ENCODE measurements around a stretch of chr1.

- PRO-cap = no peak
- RAMPAGE, long total RNA, 4 experiments = no peak in any of the 4 experiments
These were observed 433 bp downstream of the H3-3A start for GRCh38 chr1:226062919-226063379.

GRCh38 chr1:226309603-226310449, 862 bp upstream of the LIN9 start:
- PRO-cap = no peak
- RAMPAGE, long total RNA, 4 experiments = no peak in any of the 4 experiments

DNA sequence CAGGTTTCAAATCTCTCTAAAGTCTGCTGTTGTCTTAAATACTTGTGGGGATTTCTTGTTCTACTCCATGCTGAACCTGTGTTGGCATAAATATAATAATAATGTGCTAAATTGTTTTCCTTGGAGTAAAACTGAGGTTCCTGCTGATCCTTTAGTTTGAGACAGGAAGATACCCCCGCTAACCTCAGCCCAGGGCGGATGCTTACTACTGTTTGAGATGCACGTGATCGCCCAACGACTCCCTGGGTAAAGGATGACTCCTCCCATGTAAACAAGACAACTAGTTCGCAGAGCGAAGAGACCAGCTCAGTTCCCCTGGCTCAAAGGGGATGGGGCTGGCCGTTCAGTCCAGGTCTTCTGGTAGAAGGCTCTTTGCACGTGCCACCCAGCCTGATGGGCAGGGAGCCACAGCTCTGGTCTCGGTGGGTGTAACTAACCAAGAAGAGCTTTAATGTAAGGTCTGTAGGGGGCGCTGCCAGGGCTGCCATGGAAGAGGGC, 49.3 kb upstream of the PARP1 start:
- PRO-cap = no peak
- RAMPAGE, long total RNA, 4 experiments = no peak in any of the 4 experiments

DNA sequence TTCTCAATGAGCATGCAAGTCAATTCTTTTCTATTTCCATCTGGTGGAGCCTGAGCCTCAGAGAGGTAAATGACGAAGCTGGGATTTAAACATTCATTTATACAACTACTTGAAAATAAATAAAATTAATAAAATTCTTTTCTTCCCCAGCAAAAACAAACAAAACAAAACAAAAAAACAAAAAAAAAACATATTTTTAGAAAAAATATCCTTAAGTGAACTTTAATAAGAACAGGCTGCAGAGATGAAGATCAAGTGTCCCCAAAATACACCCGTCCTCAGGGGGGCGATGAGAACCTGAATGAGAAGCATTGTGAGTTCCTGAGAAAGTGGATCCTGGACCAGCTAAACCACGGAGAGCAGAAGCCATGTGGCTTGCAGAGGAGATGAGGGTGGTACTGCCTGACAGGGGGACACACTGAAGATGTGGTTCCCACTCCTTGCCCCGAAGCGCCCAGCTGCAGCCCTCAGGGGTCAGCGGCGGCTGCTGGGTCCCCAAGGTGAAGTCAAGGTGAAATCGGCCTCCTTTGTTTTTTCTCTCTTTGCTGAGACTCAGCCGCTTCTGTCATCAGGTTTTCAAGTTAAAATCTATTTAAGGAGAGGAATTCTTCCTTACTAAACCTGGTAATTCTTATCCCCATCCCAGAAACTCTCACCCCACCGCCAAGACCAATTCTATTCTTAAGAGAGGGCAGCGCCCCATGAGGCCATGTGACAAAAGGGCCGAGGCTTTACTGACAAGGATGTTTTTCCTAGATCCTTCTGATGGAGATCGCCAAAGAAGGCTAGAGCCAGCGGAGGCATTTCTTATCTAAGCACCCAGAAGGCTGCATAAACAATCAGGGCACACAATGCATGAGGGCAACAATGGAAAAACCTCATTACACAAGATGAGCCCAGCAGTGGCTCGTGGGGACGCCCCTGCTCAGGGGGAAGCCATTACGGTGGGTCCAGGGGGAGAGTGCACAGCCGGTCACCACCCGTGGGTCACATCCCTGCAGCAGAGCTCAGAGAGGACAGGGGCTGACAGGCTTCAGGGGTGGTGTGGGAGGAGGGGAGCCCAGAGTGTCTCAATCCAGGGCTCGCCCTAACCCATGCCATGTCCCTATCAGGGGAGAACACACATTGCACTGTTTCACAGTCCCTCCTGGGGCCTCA, 89.0 kb downstream of the ITPKB start:
- PRO-cap = no peak
- RAMPAGE, long total RNA, 4 experiments = no peak in any of the 4 experiments

DNA sequence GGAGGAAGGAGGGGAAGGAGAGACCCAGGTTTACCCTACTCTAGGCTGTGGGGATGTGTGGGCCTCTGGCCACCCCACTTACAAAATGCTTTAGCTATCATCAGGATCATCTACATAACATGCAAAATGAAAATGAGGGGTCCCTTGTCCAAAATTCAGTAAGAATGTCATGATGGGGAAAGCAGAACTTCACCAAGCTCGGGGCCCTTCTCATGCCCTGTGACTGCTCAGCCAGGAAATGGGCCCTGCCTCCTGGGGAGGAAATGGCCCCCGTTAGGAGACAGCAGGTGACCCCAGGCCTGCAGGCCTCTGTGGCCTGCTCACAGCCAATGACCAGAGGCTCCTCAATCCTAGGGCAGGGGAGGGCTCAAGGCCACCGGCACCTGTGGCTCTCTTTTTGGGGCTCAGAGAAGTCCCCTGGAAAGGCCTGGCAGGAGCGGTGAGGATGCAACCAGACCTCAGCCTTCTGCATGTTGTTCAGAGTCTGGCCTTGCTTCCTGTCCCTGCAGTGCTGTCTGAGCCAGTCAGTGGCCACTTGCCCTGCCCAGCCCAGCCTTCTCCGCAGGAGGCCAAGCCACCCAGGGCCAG, 83.9 kb downstream of the ITPKB start:
- PRO-cap = no peak
- RAMPAGE, long total RNA, 4 experiments = no peak in any of the 4 experiments

DNA sequence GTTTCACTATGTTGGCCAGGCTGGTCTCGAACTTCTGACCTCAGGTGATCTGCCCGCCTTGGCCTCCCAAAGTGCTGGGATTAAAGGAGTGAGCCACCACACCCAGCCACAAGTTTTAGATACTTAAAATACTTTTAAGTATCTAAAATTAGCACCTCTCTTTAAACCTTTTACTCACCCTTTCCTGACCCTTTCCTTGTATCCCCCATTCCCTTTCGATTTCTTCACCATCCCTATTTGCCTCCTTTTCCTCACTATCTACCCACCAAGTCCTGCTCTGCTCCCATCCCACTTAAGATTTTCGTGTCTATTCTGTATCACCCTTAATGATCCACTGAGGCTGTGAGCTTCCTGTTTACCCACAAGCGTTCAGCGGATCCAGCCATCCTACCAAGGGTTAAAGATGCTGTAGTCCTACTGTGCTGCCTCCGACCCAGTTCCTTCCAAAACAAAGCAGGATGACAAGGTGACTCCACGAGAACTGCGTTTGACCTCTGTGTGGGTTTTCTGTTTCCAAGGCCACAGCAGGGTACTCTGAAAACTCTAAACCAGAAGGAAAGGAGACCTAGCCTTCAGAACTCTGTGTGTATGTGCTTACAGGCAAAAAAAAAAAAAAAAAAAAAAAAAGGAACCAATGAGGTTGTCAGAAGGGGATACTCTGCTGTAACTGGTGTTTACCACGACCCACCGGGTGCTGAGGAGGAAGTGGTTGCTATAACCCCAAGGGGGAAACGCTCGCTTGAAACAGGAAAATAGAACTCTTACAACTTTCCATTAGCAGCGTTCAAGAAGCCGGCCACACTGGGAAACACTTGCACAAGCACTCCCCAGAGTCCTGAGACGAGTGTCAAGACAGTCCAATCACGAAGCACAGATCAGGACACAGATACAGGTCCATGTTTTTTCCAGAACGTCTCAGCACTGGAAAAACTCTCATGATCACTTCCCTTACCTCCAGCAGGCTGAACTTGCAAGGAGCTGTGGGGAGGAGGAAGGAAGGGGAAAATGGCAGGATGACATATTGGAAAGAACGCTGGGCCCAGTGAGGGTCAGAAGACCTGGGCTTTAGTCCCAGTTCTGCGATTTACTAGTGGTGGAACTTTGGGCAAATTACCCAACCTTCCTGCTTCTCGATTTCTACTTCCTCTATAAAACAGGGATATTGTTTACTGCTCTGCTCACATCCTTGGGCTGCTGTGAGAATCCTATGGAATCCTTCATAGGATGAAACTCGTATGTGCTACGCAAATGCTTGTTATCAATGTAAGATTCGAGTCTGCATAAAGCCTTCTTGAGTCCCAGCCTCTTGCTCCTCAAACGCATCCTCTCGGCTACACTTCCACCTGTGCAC, 64.1 kb downstream of the ITPKB start:
- PRO-cap = no peak
- RAMPAGE, long total RNA, 4 experiments = start-site peak on the minus strand in 1 of 4 experiments, centred at position 589 of the sequence, 7 reads per replicate

- PRO-cap = no peak
- RAMPAGE, long total RNA, 4 experiments = no peak in any of the 4 experiments
These were observed 48.5 kb downstream of the ITPKB start for GRCh38 chr1:226690338-226691197.

DNA sequence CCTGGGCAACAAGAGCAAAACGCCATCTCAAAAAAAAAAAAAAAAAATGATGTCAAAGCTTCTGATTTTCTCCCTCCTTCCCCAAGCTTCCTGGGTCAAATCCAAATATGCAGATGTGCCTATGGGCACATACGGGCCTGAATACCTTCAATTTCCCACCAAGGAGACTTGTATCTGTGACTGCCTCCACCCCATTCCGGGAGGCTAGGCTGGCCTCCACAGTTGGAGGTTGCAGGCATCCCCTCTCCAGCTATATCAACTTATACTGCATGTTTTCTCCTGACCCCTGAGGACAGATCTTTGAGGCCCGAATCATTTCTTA, 33.6 kb downstream of the ITPKB start:
- PRO-cap = no peak
- RAMPAGE, long total RNA, 4 experiments = no peak in any of the 4 experiments

GRCh38 chr1:226730470-226731344, 8.4 kb downstream of the ITPKB start:
- PRO-cap = no peak
- RAMPAGE, long total RNA, 4 experiments = no peak in any of the 4 experiments

DNA sequence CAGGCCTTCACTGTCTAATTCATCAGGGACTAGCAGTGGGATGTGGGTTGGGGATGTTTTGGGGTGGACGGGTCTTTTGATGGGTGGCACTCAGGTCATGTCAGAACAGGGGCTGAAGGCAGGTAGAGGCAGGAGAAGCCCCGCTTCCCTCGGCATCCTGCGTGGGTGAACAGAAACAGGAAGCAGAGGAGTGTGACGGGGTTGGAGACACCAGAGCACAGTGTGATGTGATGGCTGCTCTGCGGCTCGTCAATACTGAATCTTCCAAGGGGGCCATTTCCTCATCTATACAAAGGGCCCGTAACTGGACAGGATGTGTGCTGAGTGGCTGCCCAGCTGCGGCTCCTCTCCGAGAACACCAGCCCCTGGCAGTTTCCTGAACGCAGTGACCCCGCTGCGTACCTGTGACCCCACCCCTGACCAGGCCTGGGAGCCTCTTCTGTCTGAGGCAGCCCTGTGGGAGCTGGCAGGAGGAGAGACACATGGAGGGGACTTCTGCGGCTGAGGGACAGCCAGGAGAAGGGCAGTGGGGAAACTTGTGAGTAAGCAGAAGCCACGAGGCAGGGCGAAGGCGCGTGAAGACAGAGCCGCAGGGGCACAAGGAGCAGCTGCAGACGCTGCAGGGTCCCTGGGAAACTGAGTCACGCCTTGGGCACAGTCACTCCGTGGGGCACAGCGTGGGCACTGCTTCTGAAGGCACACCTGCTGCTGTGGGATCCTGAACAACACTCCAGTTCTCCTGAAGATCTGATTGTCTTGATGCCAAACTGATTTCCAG, 60.0 kb upstream of the ITPKB start:
- PRO-cap = no peak
- RAMPAGE, long total RNA, 4 experiments = no peak in any of the 4 experiments

DNA sequence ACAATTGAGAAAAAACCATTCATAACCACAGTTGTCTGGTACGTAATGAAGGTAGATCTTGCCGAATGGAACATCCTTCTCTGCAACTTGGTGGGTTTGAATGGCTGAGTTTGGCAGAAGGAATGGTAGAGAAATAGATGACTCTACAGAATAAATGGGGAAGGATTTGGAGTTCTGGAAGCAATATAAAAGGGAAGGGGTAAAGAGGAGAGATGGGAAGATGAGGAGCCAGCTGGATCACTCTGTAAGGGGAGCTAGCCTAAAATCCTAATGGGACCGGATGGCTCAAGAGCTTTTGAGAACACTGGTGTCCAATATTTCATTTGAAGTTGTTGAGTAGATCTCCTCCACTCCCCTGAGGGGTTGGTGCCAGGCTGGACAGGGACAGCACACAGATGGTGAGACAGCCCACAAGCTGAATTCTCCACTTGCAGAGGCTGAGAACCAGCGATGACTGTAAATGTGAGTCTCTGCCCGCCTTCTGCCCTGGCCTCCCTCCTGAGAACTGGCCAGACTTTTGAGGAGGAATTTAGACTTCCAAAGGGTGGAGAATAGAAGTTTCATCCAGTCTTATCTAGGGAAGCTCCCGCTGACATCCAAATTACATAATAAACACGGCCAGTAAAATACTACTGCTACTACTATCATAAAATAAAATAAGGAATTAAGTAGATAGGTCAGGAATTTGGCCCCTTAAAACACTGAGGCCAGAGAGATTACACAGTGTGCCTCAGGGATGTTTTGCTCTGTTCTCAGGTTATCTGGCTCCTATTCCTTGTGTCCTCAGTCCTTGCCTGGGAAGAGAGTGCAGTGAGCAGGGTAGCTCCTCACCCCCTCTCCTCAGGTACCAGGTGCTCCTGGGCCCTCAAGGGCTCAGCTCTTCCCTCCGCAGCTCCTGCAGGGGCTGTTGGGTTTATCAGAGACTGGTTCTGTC, 20.5 kb upstream of the COQ8A start:
- PRO-cap = no peak
- RAMPAGE, long total RNA, 4 experiments = no peak in any of the 4 experiments

GRCh38 chr1:226920297-226920984, 19.7 kb upstream of the COQ8A start:
- PRO-cap = no peak
- RAMPAGE, long total RNA, 4 experiments = no peak in any of the 4 experiments

GRCh38 chr1:226946546-226947350, 6.7 kb downstream of the COQ8A start:
- PRO-cap = no peak
- RAMPAGE, long total RNA, 4 experiments = no peak in any of the 4 experiments

DNA sequence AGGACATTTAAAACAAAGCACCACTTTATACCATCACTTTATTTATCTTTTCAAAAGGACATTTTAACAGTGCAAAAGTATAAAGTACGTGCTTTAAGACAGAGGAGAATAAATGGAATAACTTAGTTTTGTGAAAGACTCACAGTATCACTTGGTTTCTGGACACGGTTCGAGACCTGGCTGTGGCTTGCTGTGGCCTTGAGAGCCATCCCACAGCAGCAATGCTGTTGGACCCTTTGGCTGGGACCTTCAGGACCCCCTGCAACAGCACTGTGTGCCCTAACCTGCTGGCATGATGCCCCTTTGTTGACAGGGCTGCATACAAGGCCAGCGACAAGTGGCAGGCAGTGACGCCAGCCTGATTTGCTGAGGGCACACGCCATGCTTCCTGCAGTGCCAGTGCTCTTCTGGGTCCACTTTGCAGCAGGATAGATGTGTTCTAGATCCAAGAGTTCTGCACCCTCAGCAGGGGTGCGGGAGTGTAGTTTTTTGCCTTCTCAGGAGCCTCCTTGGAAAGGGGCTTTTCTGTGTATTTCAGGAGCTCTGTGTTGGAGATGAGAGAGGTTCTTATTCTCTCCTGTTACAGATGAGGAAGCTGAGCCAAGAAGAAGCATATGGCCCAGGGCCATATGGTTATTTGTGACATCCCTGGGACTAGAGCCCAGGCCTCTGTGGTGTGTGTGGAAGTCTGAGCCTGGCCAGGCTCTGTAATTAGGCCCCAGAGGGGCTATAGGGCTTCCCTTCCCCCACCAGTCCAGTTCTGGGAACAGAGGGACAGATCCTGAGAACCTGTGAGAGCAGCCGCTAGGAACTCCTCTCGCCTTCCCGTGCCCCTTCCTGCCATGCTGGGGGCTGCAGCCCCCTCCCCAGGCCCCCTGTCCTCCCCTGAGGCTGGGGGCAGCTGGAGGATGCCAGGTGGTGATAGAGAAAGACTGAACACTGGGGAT, 33.0 kb downstream of the COQ8A start:
- PRO-cap = no peak
- RAMPAGE, long total RNA, 4 experiments = no peak in any of the 4 experiments

DNA sequence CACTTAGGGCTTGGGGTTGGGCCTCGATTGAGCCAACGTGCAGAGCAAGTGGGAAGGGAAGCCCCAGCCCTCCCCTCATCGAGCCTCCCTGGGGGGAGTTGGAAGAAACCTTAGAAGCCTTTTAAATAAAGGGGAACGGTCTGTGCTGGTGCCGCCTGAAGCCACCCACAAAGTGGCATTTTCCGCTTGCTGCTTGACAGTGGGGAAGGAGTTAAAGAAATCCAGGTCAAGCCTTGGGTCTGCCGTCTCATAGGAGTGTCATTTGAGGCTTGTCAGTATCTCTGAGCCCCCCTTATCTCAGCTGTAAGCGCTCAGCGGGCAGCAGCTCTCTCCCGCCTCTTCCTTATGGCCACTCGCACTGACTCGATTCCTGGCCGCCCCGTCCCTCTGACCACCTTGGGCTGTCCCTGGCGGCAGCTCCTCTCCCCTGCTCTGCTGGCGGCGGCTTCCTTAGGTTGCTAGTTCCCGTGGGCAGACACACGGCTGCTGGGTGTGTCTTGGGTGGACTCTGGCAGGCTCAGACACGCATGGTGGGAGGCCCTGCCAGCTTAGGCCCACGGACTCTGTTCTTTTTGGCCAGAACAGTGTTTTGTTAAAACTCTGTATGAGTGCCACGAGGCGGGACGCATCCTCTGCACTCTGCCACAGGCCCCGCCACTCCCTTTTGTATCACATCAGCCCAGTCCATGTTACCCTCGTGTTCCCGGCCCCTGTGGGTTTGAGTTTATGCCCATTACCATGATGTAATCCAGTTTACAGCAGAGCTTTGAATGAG, 45.7 kb downstream of the COQ8A start:
- PRO-cap = no peak
- RAMPAGE, long total RNA, 4 experiments = no peak in any of the 4 experiments

GRCh38 chr1:226986363-226986794, 46.3 kb downstream of the COQ8A start:
- PRO-cap = no peak
- RAMPAGE, long total RNA, 4 experiments = no peak in any of the 4 experiments

- PRO-cap = no peak
- RAMPAGE, long total RNA, 4 experiments = no peak in any of the 4 experiments
These were observed 91.0 kb downstream of the COQ8A start for GRCh38 chr1:227030904-227031650.

DNA sequence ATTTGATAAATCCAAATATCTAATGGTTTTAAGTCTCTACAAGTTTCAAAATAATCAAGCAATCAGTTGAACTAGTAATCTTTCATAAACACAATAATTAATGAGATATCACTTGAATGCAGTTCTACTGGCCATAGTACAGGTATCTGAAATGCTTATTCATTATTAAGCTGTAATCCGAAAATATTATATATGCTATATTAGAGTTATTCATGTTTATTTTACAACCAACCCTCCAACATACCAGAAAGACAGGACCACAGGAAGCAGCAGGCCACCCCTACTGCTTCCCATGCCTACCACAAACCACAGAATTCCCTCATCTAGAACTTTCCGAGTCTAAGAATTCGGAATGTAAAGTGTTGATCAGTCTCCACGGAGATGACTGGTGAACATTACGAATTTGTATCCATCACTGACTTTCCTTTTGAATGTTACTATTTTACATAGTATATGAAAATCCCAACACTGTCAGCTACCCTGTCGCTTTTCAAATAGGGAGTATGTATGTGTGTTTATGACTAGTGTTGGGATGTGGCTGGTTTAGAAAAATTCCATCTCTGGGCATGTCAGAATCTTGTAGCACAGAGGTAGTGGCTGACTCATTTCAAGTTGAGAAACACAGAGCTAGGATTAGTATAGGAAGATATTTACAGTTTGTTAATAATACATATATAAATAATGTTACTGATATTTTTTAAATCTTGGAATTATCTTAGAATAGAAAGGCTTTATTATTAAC, 118.2 kb downstream of the COQ8A start:
- PRO-cap = no peak
- RAMPAGE, long total RNA, 4 experiments = no peak in any of the 4 experiments

GRCh38 chr1:227139486-227139977, 178.8 kb downstream of the CDC42BPA start:
- PRO-cap = no peak
- RAMPAGE, long total RNA, 4 experiments = no peak in any of the 4 experiments

DNA sequence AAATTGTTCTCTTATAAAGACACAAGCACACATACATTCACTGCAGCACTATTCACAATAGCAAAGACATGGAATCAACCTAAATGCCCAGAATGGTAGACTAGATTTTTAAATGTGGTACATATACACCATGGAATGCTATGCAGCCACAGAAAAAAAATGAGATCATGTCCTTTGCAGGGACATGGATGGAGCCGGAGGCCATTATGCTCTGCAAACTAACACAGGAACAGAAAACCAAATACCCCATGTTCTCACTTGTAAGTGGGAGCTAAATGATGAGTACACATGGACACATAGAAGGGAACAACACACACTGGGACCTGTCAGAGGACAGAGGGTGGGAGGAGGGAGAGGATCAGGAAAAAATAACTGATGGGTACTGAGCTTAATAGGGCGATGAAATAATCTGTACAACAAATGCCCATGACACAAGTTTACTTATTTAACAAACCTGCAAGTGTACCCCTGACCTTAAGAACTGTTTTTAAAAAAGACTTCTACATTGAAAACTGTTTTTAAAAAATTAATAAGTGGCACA, 75.4 kb downstream of the CDC42BPA start:
- PRO-cap = no peak
- RAMPAGE, long total RNA, 4 experiments = no peak in any of the 4 experiments

Data from sigmoid colon (tissue), 4 donors.